Subcutaneous adipose tissue (tissue), 3 donors: Measurements from ENCODE around the genes CCT2 and TRHDE.

GRCh38 chr12:69417913-69418262 lies 52.3 kb upstream of the FRS2 start:
- PRO-cap = no peak
- RAMPAGE, long total RNA, 3 experiments = no peak in any of the 3 experiments

DNA sequence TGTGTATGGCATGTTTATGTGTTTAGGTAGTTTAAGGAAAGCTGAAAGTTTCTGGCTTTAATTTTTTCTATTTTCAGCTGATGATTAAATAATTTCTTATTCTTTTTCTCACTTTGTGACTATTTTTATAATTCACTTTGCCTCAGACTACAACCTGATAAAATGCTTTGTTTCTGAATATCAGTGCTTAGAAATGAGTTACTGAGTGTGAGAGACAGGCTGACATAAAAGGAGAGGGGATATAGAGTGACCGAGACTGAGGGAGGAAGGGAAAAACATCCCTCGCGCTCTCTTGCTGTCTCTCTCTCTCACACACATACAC lies 45.0 kb downstream of the FRS2 start:
- PRO-cap = no peak
- RAMPAGE, long total RNA, 3 experiments = no peak in any of the 3 experiments

- PRO-cap = bidirectional peak, plus-strand start at chr12:69585459, minus-strand start at chr12:69585310; bidirectional peak, plus-strand start at chr12:69585891, minus-strand start at chr12:69585836
- RAMPAGE, long total RNA, 3 experiments = start-site peak on the plus strand in 3 of 3 experiments, at chr12:69585448-69585899 at its widest, 19 to 396 reads per replicate
Observed at GRCh38 chr12:69585225-69586292, at the start of gene CCT2. Gene CCT2, plus strand, starts transcription at chr12:69585459.

DNA sequence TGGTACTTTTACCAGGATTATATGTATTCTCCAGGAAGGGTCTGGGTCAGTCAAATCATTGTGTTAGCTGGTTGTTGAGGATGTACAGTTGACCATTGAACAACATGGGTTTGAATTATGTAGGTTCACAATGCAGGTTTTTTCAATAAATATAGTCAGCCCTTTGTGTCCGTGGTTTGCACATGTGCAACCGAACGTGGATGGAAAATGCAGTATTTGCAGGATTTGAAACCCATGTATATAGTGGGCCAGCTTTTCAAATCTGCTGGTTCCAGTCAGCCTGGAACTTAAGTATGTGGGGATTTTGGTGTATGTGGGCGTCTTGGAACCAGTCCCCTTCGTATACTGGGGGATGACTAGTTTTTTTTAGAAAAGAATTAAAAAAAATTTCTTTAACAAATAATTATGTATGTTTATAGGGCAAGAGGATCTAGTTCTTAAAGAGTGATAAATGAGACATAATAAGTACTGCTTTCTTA lies 4.8 kb downstream of the CCT2 start:
- PRO-cap = no peak
- RAMPAGE, long total RNA, 3 experiments = no peak in any of the 3 experiments

DNA sequence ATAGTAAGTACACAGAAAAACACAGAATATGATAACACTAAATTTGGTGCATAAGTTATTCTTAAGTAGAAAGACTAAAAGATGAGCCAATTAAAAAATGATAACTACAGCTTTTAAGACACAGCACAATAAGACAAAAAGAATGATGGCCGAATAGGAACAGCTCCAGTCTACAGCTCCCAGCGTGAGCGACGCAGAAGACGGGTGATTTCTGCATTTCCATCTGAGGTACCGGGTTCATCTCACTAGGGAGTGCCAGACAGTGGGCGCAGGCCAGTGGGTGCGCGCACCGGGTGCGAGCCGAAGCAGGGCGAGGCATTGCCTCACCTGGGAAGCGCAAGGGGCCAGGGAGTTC lies 187.9 kb downstream of the MYRFL start:
- PRO-cap = no peak
- RAMPAGE, long total RNA, 3 experiments = no peak in any of the 3 experiments

GRCh38 chr12:70040031-70040748 lies 203.0 kb upstream of the CNOT2 start:
- PRO-cap = no peak
- RAMPAGE, long total RNA, 3 experiments = no peak in any of the 3 experiments

GRCh38 chr12:70049630-70050376 lies 193.4 kb upstream of the CNOT2 start:
- PRO-cap = no peak
- RAMPAGE, long total RNA, 3 experiments = no peak in any of the 3 experiments

DNA sequence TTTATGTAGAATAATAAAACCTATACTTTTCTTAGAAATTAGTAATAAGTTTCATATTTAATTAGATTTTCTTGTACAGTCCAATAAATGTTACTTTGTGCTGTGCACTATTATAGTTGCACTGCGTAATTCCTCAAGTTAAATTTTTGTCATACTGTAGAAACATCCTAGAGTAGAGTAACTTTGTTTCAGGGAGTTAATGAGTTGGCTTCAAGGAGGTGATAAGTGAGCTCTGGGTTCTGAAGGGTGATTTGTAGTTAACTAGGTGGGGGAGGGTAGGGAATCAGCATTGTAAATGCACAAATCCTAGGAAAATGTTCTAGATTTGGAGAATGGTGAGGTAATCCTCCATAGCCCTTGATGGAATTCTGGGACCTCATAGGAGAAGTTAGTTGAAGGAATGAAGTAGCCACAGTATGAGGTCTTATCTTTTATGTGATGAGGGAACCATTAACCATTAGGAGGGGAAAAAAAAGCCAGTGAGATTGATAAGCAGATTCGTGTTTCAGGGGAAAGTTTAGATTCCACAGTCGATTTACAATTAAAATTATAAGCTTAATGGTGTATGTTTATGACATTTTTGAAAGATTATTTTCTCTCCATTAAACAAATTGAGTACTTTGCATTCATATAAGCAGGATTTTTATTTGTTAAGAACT lies 8.0 kb downstream of the CNOT2 start:
- PRO-cap = no peak
- RAMPAGE, long total RNA, 3 experiments = no peak in any of the 3 experiments

- PRO-cap = no peak
- RAMPAGE, long total RNA, 3 experiments = no peak in any of the 3 experiments
Observed at GRCh38 chr12:70458544-70459043, 92.5 kb downstream of the KCNMB4 start.

DNA sequence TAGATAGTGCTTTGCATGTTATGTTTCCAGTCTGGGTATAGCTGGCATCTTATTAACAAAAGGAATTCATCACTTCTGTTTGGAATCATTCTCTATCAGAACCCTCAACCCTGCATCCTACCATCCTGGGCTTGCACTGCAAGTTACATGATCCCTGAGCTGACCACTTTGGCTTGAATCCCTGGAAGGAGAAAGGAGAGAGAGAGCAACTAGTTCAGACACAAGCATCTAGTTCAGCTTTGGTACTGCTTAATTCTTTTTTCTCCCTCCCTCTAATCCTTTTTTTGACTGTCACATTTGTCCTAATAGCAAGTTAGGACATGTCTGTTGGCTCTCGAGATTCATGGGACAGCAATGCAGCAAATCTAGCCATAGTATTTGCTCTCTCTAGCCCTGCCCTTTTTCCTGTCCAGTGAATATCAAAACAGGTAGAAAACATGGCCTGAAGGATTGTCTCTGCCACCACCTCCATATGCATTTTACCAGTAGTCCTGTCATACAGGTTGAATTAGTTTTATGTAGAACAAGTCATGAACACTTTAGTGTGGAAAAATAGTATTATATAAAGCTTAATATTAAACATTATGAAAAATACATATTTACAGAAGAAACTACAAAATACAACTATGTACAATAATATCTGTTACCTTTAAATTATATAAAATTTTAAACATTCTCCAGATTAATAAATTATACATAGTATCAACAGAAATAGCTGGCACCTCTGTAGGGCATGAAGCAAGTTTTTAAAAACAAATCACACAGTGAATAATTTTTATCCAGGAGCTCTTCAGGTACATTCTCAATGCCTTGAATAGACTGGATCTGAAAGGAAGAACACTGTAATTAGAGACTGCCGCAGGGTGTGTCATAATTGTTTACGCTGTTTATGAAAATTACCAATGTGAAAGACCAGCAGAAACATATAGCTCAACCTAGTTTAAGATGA lies 116.3 kb downstream of the PTPRB start:
- PRO-cap = no peak
- RAMPAGE, long total RNA, 3 experiments = no peak in any of the 3 experiments

- PRO-cap = no peak
- RAMPAGE, long total RNA, 3 experiments = no peak in any of the 3 experiments
Observed at GRCh38 chr12:70535678-70536459, 101.4 kb downstream of the PTPRB start.

- PRO-cap = no peak
- RAMPAGE, long total RNA, 3 experiments = no peak in any of the 3 experiments
Observed at GRCh38 chr12:70550020-70550597, 87.1 kb downstream of the PTPRB start.

GRCh38 chr12:70557385-70558506 lies 79.5 kb downstream of the PTPRB start:
- PRO-cap = no peak
- RAMPAGE, long total RNA, 3 experiments = no peak in any of the 3 experiments

GRCh38 chr12:70660653-70661520 lies 23.7 kb upstream of the PTPRB start:
- PRO-cap = bidirectional peak, plus-strand start at chr12:70661128, minus-strand start at chr12:70661009
- RAMPAGE, long total RNA, 3 experiments = no peak in any of the 3 experiments

- PRO-cap = no peak
- RAMPAGE, long total RNA, 3 experiments = no peak in any of the 3 experiments
Observed at GRCh38 chr12:71440792-71441659, 1.4 kb downstream of the LGR5 start.

DNA sequence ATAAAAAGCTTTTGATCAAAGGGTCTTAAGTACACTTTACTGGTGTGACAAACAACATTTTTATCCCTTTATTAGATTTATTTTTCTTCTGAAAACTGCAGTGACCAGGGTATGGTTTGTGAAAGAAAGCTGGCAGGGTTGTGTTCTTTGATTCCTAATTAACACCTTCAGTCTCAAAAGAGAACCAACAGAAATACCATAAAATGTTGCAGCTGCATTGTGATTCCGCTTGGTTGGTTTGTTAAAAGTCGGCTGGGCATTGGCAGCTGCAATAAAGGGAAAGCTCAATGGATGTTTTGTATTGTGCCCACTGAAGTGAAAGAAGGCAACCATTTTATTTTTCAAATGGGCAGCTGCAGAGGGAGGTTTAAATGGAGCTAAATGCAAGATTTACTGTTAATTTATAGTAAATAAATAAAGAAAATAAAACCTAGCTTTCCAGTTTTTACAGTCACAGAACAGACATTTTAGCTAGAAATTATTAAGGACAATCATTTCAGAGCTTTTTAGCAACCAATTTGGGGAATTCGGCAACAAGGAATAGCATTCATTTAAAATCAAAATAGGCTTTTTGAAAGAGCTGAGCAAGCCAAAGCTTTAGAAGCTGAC lies 16.8 kb downstream of the LGR5 start:
- PRO-cap = no peak
- RAMPAGE, long total RNA, 3 experiments = no peak in any of the 3 experiments

GRCh38 chr12:71664765-71665118 lies 641 bp downstream of the THAP2 start:
- PRO-cap = no peak
- RAMPAGE, long total RNA, 3 experiments = no peak in any of the 3 experiments

DNA sequence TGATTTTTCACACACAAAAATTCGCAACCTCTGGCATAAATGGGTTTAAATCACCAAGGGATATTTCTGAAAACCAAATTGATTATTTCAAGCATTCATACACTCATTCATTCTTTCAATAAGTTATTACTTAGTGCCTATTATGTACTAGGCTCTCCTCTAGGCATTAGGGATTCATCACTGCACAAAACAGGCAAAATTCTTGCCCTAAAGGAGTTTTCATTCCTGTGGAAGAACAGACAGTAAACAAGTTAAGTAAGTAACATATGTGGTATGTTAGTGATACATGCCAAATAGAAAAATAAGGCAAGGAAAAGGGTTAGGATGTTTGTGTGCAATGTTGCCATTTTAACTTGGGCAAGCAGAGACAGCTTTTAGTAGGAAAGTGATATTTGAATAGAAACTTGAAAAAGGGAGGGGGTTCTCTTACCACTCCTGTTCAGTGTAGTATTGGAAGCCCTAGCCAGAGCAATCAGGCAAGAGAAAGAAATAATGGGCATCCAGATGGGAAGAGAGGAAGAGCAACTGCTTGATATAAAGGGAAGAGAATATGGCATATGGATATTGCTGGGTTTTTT lies 38.1 kb upstream of the TPH2 start:
- PRO-cap = no peak
- RAMPAGE, long total RNA, 3 experiments = no peak in any of the 3 experiments

DNA sequence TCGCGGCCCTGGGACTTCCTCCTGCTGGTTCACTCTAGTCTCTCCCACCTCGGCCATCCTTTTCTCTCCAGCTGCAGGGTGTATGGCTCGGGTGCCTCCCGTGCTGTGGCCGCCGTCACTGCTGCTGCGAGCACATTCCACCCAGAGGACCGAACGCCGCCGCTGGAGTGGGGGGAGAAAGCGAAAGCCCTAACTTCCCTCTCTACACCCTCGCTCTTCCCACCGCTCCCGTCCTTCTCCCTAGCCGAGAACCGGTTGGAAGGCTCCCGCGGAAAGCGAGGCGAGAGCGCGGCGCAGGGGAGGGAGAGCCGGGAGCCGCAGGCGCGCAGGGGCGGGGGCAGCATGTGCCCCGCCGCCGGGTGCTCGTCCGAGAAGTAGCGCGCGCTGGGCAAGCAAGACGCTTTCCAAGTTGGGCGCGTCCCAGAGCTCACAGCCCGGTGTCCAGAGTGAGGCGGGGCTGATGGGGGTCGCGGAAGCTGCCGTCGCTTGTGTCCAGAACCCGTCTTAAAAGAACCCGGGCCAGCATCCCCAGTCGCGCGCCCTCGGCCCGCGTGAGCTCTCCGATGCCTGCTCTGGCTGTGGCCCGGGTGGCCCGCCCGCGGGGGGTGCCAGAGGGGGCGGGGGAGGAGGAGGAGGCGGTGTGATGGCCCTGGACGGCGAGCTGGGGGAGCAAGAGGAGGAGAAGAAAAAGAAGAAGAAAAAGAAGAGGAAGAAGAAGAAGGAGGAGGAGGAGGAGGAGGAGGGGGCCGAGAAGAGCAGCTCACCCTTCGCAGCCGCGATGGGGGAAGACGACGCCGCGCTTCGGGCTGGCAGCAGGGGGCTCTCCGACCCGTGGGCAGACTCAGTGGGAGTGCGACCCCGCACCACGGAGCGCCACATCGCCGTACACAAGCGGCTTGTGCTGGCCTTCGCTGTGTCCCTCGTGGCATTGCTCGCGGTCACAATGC lies at the start of gene TRHDE:
TRHDE (plus strand) TSS at position 370 of the 947 bp plus-strand sequence.
- PRO-cap = bidirectional peak, plus-strand start at position 720 of the sequence, minus-strand start at position 580 of the sequence
- RAMPAGE, long total RNA, 3 experiments = no peak in any of the 3 experiments

- PRO-cap = no peak
- RAMPAGE, long total RNA, 3 experiments = no peak in any of the 3 experiments
Observed at GRCh38 chr12:74586362-74587083, 48.9 kb downstream of the ATXN7L3B start.